IMR-90 (cell line): Measurements from ENCODE around the gene PLIN1.

- RRBS = no CpG with 5 or more reads among the region's 6 CpGs
CAGE:
- cytosol, long polyA plus RNA = no peak
- long polyA plus RNA = no peak
- nucleus, long polyA plus RNA = no peak
Measured at GRCh38 chr15:88636606-88637447, 2.0 kb upstream of the ISG20 start.

- RRBS = no CpG with 5 or more reads among the region's 5 CpGs
CAGE:
- cytosol, long polyA plus RNA = no peak
- long polyA plus RNA = no peak
- nucleus, long polyA plus RNA = no peak
Measured at GRCh38 chr15:88643662-88644263, 4.9 kb downstream of the ISG20 start.

DNA sequence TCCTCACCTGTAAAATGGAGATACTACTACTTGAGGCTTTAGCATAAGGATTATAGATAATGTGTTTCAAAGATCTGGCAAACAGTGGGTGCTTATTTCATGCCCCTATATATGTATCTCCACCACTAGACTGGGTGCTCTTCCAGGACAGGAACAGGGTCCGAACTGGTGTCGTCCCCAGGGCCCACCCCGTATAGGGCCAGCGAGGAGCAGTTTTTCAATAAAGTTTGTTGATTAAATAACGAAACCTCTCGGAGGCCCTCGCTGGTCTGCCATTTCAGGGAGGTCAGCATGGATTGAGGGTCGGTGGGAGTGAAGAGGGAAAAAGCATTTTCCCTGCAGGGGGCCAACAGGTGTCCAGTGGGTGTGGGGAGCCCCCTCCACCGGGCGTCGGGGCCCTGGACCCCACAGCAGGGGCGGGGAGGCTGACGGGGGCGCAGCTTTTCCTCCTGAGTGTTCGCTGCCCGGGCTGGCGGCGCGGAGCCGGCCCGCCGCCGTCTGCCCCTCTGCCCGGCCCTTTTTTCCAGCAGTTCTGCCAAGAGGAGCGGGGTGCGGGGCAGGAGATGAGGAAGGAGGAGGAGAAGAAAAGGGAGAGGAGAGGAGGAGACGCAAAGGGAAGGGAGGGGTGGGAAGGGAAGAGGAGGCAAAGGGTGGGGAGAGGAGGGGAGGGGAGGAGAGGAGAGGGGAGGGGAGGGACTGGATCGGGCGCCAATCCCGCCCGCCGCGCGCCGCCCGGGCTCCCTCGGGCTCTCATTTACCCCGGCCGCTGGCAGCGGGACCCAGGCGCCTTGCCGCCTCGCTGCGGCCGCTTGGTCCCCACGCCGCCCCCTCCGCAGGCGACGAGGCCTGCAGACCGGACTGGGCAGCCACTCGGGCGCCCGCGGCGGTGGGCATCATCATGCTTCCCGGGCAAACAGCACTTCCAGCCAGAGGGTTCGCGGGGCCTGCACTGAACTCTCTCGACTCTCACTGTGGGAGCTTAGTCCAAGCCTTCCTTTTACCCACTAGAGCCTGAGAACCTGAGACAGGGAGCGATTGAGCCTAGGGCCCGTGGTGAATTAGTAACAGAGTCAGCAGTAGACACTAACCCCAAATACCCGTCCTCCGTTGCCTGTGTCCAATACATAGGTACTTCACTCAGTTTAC lies 66.3 kb downstream of the ISG20 start:
- RRBS = 5% methylated on average over 23 of the region's 64 CpGs
CAGE:
- cytosol, long polyA plus RNA = no peak
- long polyA plus RNA = no peak
- nucleus, long polyA plus RNA = no peak

- RRBS = no CpG with 5 or more reads among the region's 10 CpGs
CAGE:
- cytosol, long polyA plus RNA = no peak
- long polyA plus RNA = no peak
- nucleus, long polyA plus RNA = no peak
Measured at GRCh38 chr15:88708542-88709122, 69.8 kb downstream of the ISG20 start.

- RRBS = no CpG with 5 or more reads among the region's 21 CpGs
CAGE:
- cytosol, long polyA plus RNA = no peak
- long polyA plus RNA = no peak
- nucleus, long polyA plus RNA = no peak
Measured at GRCh38 chr15:88990084-88990687, 77.0 kb upstream of the MFGE8 start.

- RRBS = no CpG with 5 or more reads among the region's 3 CpGs
CAGE:
- cytosol, long polyA plus RNA = no peak
- long polyA plus RNA = no peak
- nucleus, long polyA plus RNA = no peak
Measured at GRCh38 chr15:88993092-88993491, 79.9 kb upstream of the MFGE8 start.

DNA sequence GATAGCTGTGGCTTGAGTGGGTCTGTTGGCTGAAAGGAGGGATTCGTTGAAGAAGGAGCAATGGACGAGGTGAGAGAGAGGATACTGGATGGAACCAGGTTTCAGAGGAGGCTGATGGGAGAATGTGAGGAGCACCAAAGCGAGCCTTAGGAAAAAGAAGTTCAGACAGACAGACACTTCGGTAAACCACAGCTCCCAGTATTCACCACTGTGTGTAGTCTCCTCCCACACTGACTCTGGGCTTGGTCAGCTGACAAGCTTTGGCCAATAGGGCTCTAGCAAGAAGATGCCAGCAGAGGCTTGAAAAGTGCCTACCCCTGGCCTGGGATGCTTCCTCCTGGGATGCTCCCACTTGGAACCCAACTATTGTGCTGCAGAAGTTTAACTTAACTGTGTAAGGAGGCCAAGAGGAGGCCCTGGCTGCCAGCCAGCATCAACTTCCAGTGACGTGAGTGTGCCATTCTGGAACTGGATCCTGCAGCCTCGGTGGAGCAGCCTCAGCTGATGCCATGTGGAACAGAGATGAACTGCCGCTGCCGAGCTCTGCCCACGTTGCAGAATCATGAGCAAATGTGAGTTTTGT lies 47.4 kb upstream of the ABHD2 start:
- RRBS = no CpG with 5 or more reads among the region's 9 CpGs
CAGE:
- cytosol, long polyA plus RNA = no peak
- long polyA plus RNA = no peak
- nucleus, long polyA plus RNA = no peak

DNA sequence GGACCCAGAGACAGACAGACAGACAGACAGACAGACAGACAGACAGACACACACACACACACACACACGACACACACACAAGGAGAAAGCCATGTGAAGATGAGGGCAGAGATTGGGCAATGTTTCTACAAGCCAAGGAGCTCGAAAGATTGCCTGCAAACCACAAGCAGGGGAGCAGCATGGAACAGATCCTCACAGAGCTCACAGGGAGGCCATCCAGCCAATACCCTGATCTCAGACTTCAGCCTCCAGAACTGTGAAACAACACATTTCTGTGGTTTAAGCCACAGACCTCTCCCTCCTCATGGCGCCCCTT lies 35.8 kb upstream of the ABHD2 start:
- RRBS = no CpG with 5 or more reads among the region's 3 CpGs
CAGE:
- cytosol, long polyA plus RNA = no peak
- long polyA plus RNA = no peak
- nucleus, long polyA plus RNA = no peak

DNA sequence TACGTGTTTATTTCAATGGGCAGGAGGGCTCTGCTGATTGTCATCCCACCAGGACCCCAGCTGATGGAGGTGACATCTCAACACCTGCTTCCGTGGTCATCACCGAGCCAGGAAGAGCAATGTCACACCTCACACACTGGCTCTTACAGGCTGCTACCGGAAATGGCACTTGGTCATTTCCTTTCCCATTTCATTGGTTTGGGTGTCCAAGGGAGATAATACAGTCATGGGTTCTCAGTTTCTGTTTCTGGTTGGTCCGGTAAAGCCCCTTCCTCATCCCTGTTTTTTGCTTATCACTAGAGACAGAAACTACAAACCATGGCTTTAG lies 42.0 kb downstream of the ABHD2 start:
- RRBS = 97% methylated on average over 2 of the region's 5 CpGs
CAGE:
- cytosol, long polyA plus RNA = no peak
- long polyA plus RNA = no peak
- nucleus, long polyA plus RNA = no peak

GRCh38 chr15:89136511-89137410 lies 48.5 kb downstream of the ABHD2 start:
- RRBS = no CpG with 5 or more reads among the region's 12 CpGs
CAGE:
- cytosol, long polyA plus RNA = no peak
- long polyA plus RNA = no peak
- nucleus, long polyA plus RNA = no peak

DNA sequence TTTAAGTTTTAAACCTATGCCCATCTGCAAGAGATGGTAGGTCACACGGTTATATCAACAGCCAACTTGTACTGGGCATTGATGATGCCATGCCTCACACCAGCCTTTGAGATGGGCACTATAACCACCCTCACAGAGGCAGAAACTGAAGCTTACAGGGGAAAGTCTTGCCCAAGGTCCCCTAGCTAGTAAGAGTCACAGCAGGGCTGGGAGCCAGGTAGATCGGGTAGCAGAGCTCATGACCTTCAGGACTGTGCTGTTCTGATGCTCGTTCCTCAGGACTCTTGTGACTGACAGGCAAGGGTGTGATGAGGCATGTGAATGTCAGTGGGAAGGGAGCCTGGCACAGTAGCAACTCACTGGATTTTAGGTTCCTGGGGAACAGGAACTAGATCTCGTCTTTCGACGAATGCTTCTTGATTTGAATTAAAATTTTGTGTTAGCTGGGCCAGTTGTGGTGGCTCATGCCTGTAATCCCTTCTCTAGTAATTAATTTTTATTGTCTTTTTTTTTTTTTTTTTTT lies 65.7 kb downstream of the RLBP1 start:
- RRBS = no CpG with 5 or more reads among the region's 6 CpGs
CAGE:
- cytosol, long polyA plus RNA = no peak
- long polyA plus RNA = no peak
- nucleus, long polyA plus RNA = no peak

DNA sequence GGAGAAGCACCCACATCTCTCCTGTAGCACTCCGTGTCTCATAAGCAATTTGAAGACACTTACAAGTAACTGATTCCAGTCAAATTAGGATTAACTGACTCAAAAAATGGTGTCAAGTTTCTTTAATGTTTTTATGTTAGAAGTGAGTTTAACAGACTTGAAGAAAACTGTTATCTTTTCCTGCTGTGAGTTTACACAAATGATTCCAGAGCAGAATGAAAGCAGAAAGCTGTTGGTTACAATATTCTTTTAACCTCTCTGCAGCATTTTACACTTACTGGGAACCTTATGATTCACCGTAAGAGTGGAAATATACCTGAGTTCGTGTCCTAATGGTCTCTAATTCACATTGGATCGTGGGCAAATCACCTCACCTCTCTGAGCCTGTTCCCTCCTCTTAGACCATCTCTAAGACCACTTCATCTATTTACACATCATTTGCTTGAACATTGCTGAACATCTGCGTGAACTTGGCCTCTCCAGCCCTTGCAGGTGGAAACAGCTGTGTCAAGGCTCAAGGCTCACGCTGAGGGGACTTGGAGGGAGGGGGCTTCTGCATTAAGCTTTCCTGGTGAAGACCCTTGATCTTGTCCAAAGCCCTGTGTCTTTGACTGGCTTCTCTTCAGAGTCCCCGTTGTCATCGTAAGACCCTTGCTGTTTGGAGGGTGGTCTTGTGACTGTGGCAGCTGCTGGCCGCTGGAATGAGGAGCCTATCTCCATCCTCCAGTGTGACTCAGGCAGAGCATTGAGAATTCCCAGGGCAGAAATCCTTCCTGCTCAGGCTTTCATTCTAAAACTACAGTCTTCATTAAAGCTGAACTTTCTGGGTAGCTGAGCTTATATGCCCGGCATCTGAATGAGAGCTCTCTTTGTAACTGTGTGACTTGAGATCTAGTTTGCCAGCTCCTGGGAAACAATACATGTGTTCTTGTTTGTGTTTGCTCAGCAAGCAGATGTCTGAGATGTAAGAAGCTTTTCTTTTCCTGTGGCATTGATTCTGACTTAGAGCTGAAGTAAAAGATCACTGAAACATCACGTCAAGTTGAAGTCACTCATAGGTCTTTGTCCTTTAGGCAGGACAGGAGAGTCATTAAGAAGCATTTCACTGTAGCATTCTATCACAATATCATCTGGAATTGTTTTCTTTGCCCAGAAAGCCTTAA lies 22.7 kb downstream of the RLBP1 start:
- RRBS = no CpG with 5 or more reads among the region's 11 CpGs
CAGE:
- cytosol, long polyA plus RNA = no peak
- long polyA plus RNA = no peak
- nucleus, long polyA plus RNA = no peak

- RRBS = no CpG with 5 or more reads among the region's 2 CpGs
CAGE:
- cytosol, long polyA plus RNA = no peak
- long polyA plus RNA = no peak
- nucleus, long polyA plus RNA = no peak
Measured at GRCh38 chr15:89315434-89316337, 18.9 kb downstream of the POLG start.

DNA sequence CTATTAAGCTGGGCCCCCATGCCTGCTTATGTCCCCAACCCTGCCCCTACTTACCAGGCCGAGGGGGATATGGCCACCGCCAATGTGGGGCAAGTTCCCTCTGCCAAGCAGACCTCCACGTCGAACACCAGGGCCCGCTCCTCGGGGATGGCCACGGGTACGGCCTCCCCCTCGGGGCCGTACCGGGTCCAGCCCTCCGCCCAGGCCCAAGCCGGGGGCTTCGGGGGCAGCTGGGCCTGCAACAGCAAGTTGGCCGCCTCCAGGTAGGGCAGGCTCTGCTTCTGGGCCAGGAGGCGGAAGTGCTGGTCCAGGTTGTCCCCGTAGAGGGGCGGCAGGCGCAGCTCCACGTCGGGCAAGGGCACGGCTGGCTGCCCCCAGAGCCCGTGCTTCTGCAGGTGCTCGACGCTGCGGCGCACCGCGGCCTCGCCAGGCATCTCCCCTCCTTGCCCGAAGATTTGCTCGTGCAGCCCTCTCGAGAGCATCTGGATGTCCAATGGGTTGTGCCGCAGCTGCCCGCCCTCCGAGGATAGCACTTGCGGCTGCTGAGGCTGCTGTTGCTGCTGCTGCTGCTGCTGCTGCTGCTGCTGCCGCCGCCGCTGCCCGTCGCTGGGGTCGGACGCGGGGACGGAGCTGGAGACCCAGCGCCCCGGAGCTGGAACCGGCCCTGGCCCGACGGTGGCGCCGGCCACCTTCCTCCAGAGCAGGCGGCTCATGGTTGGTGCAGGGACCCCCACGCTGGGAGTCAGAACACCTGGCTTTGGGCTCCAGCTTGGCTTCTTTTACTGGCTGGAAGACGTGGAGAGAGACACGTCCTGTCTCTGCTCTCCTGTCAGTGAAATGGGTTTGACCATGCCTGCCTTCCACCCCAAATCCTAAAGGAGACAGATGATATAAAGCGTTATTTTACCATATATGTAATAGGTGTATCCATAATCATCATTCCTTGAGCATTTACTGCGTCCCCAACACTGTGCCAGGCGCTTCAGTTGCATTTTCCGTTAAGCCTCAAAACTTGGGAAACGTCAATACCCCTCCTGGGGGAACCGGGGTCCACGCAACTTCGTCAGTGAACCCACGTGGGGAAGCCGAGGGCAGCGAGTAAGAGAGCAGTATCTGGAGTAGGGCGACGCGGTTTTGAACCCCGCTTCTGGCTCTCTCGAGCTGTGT lies 1.2 kb downstream of the POLG start:
- RRBS = no CpG with 5 or more reads among the region's 73 CpGs
CAGE:
- cytosol, long polyA plus RNA = no peak
- long polyA plus RNA = no peak
- nucleus, long polyA plus RNA = no peak

DNA sequence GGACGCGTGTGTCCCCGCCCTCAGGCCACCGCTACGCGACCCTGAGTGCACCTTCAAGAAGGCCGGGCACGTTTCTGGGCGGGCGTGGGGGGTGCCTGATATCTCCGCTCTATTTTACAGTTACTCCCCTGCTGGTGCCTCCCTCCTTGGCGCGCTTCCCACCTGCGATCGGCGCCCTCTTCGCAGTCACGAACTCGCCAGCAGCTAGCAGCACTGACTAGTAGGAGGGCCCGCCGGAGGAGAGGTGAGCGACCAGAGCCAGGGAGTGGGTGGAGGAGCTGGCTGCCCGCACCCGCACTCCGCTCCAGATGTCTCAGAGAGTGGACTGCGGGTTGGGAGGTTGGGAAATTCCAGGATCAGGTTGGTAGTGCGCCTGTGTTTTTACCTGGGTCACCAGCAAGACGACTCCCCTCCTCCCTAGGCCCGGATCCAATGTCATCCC lies 43.3 kb upstream of the POLG start:
- RRBS = 11% methylated on average over 4 of the region's 29 CpGs
CAGE:
- cytosol, long polyA plus RNA = no peak
- long polyA plus RNA = no peak
- nucleus, long polyA plus RNA = no peak

- RRBS = no CpG with 5 or more reads among the region's 13 CpGs
CAGE:
- cytosol, long polyA plus RNA = no peak
- long polyA plus RNA = no peak
- nucleus, long polyA plus RNA = no peak
Measured at GRCh38 chr15:89401550-89402409, 67.2 kb upstream of the POLG start.

GRCh38 chr15:89679040-89679796 lies at the start of gene PLIN1:
Gene PLIN1 (minus strand): TSS chr15:89679367.
- RRBS = no CpG with 5 or more reads among the region's 2 CpGs
CAGE:
- cytosol, long polyA plus RNA = no peak
- long polyA plus RNA = no peak
- nucleus, long polyA plus RNA = no peak

DNA sequence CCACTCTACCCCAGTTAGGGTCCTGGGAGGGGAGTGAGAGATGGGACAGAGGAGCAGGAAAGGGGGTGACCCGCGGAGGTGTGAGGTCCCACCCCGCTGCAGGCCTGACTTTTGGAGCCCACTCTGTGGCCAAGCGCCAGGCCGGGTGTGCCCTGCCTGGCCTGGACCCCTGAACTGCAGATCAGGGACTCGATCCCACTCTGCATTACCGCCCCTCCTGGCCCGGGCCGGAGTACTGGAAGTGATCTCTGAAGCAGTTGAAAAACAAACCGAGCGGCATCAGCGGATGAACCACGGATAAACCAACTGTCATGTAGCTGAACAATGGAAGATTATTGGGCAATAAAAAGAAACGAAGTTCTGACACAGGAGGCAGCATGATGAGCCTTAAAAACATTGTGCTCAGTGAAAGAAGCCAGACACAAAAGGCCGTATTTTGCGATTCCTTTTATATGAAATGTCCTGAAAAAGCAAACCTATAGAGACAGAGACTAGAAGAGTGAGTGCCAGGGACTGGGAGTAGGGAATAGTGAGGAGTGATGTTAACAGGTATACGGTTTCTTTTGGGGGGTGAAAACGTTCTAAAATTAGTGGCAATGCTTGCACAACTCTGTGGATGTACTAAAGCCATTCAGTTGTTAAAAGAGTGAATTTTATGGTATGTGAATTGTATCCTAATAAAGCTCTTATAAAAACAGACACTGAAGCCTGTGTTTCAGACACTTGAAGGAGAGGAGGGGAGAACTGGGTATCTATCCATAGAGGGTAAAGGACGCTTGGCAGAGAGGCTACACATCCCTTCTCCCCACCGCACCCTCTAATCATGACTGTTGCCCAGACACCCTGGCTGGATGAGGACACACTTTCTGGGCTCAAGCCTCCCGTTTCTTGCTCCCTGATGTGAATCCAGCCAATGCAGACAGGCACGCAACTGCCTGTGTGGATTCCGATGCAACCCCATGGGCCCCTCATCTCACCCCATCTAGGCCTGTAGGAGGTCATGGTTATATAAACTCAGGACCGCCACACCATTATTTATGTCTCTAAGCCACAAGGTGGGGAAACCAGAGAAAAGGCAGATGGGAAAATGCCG lies 2.5 kb downstream of the MESP1 start:
- RRBS = 28% methylated on average over 4 of the region's 25 CpGs
CAGE:
- cytosol, long polyA plus RNA = no peak
- long polyA plus RNA = no peak
- nucleus, long polyA plus RNA = no peak

DNA sequence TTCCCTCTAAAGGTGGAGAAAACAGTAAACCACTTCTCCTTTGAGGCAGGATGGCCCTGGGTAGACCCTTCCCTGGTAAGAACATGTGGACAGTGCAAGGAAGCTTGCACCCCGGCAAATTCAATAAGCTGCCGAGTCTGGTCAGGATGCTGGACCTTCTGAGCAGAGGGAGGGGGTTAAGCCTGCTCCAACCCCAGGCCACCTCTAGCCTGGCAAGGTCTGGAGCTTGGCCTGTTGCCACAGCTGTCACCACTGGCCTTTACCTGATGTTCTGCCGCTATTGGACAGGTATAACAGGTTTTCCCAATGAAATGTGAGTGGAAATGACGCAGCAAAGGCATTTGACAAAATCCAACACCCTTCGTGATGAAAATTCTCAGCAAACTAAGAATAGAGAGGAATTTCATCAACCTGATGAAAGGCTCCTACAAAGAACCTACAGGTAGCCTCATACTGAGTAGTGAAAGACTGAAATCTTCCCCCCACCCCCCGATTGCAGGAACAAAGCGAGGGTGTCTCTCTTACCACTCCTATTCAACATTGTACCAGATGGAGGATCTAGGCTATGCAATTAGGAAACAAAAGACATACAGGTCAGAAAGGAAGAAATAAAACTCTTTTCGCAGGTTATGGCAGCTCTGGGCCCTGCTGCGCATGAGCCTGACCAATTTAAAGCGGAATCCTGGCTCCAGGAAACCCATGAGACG lies 812 bp upstream of the MESP1 start:
- RRBS = no CpG with 5 or more reads among the region's 11 CpGs
CAGE:
- cytosol, long polyA plus RNA = no peak
- long polyA plus RNA = no peak
- nucleus, long polyA plus RNA = no peak

GRCh38 chr15:89828194-89829171 lies 13.8 kb upstream of the ANPEP start:
- RRBS = no CpG with 5 or more reads among the region's 18 CpGs
CAGE:
- cytosol, long polyA plus RNA = no peak
- long polyA plus RNA = no peak
- nucleus, long polyA plus RNA = no peak